GM06990 (cell line): Measurements from ENCODE around the genes MSLN and RNF151.

DNA sequence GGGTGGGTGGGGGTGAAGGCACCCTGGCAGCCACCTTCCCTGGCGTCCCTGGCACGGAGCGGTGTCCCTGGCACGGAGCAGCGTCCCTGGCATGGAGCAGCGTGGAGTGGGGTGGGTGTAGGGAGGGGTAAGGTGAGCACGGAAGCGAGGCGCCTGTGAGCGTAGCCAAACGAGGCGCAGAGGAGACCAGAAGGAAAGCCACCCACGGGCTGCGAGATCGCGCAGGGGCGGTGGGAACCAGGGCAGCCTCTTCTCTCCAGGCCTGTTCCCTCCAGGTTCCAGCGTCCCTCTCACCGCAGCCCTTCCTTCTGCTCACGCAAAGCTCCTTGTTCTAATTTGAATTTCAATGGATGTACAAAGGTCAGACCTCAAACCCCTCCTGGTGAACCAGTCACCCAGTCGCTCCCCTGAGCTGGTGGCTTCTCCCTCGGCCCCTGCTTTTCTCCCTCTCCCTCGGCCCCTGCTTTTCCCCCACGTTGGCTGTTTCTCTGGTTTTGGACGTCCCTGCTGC lies 8.7 kb upstream of the MSLN start:
- RRBS: no CpG with 5 or more reads among the region's 25 CpGs

- RRBS: 44% methylated on average over 8 of the region's 40 CpGs
These were observed at the start of gene MSLN for GRCh38 chr16:760445-761339. TSS of gene MSLN (plus strand) at chr16:760734.

- RRBS: 66% methylated on average over 13 of the region's 34 CpGs
These were observed 1.7 kb upstream of the LMF1 start for GRCh38 chr16:972284-973044.

DNA sequence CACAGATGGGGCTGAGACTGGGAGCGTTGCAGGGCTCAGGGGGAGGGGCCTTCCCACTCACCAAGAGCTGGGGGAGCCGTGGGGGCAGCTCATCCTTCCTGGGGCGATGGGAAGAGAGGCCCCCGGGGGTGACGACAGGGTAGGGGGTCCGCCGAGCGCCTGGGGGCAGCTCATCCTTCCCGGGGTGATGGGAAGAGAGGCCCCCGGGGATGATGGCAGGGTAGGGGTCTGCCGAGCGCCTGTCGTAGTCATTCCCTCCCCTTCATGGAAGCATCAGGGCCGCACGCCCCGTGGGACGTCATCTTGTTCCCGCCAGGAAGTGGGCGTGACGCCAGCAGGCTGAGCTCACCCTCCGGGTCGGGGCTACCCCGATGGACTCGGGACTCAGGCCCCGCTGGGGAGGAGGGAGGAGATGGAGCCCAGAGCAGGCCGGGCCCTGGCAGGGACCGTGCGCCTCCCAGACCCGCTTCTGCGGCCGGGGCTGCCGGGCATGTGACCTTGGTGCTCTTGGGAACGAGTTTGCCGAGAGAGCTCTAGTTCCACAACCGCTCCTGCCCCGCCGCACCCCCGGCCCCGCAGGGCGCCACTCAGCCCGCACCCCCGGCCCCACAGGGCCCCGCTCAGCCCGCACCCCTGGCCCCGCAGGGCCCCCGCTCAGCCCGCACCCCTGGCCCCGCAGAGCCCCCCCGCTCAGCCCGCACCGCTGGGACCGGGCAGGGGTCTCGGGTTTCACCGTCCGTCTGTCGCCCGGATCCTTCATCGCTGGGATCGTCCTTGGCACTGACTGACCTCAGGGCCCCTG lies 5.5 kb downstream of the CACNA1H start:
- RRBS: 59% methylated on average over 31 of the region's 59 CpGs

GRCh38 chr16:1159890-1160644 lies 7.2 kb downstream of the CACNA1H start:
- RRBS: 23% methylated on average over 10 of the region's 47 CpGs

GRCh38 chr16:1160645-1160929 lies 7.7 kb downstream of the CACNA1H start:
- RRBS: 68% methylated on average over 19 of the region's 29 CpGs

GRCh38 chr16:1200011-1201011 lies 24.8 kb downstream of the TPSG1 start:
- RRBS: no CpG with 5 or more reads among the region's 49 CpGs

DNA sequence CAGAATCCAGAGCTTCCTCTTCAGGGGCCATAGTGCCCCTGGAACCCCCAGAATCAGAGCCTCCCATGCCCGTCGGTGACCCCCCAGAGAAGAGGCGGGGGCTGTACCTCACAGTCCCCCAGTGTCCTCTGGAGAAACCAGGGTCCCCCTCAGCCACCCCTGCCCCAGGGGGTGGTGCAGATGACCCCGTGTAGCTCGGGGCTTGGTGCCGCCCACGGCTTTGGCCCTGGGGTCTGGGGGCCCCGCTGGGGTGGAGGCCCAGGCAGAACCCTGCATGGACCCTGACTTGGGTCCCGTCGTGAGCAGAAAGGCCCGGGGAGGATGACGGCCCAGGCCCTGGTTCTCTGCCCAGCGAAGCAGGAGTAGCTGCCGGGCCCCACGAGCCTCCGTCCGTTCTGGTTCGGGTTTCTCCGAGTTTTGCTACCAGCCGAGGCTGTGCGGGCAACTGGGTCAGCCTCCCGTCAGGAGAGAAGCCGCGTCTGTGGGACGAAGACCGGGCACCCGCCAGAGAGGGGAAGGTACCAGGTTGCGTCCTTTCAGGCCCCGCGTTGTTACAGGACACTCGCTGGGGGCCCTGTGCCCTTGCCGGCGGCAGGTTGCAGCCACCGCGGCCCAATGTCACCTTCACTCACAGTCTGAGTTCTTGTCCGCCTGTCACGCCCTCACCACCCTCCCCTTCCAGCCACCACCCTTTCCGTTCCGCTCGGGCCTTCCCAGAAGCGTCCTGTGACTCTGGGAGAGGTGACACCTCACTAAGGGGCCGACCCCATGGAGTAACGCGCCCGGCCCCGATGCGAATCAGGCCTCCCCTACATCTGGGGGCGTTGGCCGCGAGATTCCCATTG lies 4.0 kb downstream of the TPSG1 start:
- RRBS: 46% methylated on average over 11 of the region's 50 CpGs

DNA sequence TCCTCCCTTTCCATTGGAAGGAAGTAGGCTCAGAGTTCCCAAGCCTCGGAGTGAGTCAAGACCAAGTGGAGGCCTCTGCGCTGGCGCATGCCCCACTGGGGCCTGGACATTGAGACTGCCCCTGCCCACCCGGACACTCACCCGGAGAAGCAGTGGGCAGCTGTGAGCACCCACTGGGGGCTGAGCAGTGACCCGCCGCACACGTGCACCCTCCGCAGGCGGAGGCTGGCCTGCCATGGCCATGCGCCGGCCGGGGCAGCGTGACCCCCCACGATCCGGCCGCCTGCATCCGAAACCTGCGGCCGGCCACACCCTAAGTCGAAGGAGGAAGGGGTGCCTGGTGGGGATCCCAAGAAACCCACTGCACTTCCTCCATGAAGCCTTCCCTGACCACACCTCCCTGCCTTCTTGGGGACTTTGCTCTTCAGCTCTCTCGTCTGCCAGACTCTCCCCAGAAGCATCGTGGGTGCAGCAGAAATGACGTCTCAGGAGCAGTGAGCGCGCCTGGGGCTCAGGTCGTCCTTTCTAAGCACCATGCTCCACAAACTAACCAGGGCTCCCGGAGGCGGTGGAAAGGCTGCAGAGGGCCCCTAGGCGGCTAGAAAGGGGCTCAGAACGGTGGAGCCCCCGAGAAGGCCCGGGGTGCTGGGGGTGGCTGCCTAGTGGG lies 1.7 kb downstream of the TPSG1 start:
- RRBS: 35% methylated on average over 6 of the region's 33 CpGs

- RRBS: 26% methylated on average over 3 of the region's 25 CpGs
These were observed 677 bp downstream of the TPSG1 start for GRCh38 chr16:1224105-1225077.

DNA sequence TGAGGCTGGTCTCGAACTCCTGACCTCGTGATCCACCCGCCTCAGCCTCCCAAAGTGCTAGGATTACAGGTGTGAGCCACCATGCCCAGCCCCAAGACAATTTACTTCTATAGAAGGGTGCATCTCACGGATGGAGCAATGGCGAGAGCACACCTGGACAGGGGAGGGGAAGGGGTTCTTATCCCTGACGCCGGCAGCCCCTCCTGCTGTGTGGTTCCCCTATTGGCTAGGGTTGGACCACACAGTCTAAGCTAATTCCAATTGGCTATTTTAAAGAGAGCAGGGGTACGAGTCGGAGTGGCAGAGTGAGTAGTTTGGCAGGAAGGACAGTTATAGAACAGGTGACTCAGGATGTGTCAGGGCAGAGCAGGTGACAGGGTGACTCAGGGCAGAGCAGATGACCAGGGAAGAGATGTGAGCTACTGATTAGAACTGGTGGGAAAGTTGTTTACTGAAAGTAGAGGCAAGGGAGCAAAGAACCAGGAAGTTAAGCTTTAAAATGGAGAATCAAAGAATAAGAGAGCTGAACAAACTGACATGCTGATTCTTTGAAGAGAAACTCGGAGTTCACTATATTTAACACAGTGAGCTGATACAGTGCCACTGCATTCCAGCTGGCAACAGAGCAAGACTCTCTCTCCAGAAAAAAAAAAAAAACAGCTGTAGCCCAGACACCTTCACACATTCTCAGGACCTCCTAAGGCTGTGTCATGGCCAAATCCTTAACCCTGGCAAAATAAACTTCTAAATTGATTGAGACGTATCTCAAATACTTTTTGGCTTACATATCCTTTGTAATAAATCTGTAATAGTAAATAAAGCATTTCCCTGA lies 12.5 kb upstream of the UBE2I start:
- RRBS: no CpG with 5 or more reads among the region's 11 CpGs

- RRBS: 6% methylated on average over 6 of the region's 20 CpGs
These were observed 1.5 kb downstream of the UBE2I start for GRCh38 chr16:1310815-1311382.

DNA sequence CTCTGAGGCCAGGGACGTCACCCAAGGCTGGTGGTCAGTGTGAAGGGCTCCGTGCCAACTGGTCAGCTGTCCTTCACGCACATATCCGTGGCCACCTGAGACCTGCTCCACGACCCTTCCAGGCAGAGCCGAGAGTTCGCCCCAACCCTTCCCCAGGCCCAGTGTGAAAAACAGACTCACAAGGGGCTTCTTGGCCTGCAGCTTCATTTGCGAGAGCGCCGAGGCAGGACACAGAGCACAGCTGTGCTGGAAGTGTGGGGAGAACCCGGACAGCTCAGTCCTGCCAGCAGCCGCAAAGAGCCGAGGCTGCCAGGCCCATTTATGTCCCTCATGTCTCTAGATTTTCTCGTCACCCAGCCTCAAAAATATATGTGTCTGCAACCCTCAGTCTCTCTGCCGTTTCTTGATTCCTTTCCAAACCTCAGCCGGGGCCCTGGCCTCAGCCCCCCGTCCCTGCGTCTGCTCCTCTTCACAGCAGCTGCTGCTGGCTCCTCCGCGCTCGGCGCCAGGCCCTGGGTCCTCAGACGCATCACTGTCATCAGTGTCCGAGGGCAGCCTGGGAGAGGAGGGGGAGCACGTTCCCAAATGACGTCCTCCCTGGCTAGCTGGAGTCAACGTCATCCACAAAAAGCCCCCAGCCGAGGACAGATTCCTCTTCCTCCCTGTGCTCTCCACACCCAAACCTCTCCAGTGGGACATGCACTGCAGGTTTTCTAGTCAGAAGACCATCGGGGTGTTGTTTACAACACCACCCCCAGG lies 2.4 kb downstream of the TSR3 start:
- RRBS: no CpG with 5 or more reads among the region's 29 CpGs

- RRBS: 100% methylated on average over 1 of the region's 21 CpGs
These were observed 18.5 kb downstream of the GNPTG start for GRCh38 chr16:1370226-1370539.

GRCh38 chr16:1395488-1395871 lies 19.0 kb downstream of the UNKL start:
- RRBS: no CpG with 5 or more reads among the region's 16 CpGs

DNA sequence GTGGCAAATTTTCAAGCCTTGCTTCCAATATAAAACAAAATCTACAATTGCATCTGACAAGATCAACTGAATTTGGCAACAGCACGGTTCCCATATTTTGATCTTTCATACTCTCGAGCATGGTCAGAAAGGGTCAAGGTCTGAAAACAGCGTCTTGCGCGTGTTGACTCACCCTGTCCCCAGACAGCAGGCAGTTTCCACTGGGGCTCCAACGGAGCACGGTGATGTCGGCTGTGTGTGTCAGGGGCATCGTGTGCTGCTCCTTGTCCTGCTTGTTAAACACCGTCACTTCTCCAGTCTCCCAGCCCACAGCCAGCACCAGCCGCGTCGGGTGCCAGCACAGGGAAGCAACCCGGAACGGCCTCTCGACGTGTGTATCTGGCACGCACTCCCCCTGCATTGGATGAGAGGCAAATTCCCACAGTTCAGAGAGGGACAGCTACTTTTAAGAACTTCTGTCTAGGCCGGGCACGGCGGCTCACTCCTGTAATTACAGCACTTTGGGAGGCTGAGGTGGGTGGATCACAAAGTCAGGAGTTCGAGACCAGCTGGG lies 9.6 kb downstream of the IFT140 start:
- RRBS: no CpG with 5 or more reads among the region's 22 CpGs

- RRBS: 18% methylated on average over 25 of the region's 58 CpGs
These were observed 689 bp downstream of the SPSB3 start for GRCh38 chr16:1781495-1782269.

- RRBS: 88% methylated on average over 8 of the region's 43 CpGs
These were observed 865 bp downstream of the IGFALS start for GRCh38 chr16:1792373-1793306.

GRCh38 chr16:1916341-1917025 lies 1.7 kb downstream of the HS3ST6 start:
- RRBS: no CpG with 5 or more reads among the region's 12 CpGs

- RRBS: no CpG with 5 or more reads among the region's 16 CpGs
These were observed at the start of gene RNF151 for GRCh38 chr16:1966477-1967402. TSS of gene RNF151 (plus strand) at chr16:1966856.